Neural cell (in vitro differentiated cells): ENCODE measurements around the gene RAB14.

DNA sequence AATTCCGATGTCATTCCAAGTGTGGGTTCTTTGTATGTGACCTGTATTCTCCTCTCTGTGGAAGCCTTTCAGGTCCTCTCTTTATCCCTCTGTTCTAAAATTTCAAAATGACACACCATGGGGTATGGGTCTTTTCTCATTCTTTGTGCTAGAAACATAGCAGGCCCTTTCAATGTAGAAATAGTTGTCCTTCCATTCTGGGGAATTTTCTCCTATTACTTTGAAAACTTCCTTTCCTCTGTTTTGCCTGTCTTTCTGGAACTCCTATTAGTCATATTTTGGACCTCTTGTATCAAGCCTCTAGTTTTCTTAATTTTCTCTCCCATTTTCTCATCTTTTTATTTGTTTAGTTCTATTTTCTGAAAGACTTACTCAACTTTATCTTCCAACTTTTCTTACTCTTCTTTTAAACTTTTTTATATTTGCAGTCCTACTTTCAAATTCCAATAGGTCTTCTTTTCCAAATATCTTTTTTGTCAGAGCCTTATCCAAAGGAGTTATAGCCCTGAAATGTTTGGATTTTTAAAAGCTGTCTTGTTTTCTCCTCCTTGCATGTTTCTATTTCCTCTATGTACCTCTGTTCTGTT is 90.7 kb downstream of the CDK5RAP2 start:
- RAMPAGE, long total RNA = no peak

DNA sequence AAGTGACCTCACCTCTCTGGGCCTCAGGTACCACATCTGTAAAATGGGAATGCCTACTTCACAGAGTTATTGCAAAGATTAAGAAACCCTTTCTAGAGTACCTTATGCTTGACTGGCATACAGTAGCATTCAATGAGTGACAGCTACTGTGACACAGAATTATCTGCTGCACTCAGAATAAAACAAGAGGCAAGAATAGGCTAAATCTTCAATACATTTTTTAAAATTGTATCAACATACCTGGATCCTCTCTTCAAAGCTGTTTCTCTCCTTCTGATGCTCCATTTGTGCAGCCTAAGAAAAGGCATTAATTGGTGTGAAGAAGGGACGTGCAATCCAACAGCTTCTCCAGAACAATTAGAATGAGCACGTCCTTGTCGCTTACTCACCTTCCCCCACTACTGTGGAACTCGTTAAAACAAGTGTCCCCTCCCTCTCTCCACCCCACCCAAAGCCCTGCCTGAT is 51.4 kb downstream of the CDK5RAP2 start:
- RAMPAGE, long total RNA = no peak

DNA sequence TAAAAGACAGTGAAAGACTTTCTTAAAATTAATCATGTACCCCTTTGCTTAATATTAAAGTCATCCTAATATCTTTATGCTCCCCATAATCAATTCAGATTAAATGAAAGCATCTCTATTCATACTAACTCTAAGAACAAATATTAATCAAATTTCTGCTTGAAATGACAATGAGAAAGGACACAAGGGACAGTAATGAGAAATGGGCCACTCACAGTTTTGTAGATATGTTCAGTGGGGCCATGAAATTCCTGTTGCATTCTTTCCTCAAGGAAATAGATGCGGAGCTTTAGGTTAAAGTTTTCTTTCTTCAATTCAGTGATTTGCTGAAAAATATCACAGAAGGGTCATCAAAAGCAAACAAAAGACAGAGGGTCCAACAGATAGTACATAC is 29.4 kb downstream of the CDK5RAP2 start:
- RAMPAGE, long total RNA = no peak

- RAMPAGE, long total RNA = no peak
Measured at GRCh38 chr9:120567996-120568857, 11.7 kb downstream of the CDK5RAP2 start.

DNA sequence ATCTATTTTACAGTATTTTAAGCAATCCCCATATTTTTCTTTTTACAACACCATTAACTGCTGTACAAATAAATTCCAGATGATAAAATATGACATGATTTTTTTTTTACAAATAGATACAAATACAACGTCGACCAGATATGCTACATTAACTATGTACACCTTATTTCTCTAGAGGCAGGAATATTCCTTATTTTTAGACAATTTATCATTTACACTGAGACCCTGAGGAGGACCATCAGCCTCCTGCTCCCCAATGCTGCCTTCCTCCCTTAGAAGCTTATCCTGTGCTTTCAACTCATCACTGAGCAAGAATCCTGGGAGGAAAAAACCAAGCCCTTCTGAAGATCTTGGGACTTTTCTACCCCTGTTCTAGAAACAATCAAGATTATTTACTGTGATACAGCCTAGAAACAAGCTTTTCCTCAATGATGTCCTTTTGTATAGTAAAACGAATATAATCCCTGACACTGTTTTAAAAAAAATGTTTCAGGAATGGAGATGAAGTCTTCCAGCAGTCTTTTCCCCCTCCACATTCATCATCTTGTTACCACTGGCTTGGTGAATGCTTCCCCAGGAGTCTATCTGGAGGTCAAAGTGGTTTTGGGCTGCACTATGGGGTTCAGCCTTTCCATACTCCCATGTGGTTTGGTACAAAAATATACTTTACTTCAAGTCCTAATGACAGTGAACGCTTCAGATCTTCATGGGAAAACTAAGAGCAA is 24.5 kb upstream of the CDK5RAP2 start:
- RAMPAGE, long total RNA = no peak

GRCh38 chr9:120711728-120712107 is 2.6 kb downstream of the MEGF9 start:
- RAMPAGE, long total RNA = no peak

GRCh38 chr9:120781171-120781631 is 12.0 kb downstream of the FBXW2 start:
- RAMPAGE, long total RNA = no peak

DNA sequence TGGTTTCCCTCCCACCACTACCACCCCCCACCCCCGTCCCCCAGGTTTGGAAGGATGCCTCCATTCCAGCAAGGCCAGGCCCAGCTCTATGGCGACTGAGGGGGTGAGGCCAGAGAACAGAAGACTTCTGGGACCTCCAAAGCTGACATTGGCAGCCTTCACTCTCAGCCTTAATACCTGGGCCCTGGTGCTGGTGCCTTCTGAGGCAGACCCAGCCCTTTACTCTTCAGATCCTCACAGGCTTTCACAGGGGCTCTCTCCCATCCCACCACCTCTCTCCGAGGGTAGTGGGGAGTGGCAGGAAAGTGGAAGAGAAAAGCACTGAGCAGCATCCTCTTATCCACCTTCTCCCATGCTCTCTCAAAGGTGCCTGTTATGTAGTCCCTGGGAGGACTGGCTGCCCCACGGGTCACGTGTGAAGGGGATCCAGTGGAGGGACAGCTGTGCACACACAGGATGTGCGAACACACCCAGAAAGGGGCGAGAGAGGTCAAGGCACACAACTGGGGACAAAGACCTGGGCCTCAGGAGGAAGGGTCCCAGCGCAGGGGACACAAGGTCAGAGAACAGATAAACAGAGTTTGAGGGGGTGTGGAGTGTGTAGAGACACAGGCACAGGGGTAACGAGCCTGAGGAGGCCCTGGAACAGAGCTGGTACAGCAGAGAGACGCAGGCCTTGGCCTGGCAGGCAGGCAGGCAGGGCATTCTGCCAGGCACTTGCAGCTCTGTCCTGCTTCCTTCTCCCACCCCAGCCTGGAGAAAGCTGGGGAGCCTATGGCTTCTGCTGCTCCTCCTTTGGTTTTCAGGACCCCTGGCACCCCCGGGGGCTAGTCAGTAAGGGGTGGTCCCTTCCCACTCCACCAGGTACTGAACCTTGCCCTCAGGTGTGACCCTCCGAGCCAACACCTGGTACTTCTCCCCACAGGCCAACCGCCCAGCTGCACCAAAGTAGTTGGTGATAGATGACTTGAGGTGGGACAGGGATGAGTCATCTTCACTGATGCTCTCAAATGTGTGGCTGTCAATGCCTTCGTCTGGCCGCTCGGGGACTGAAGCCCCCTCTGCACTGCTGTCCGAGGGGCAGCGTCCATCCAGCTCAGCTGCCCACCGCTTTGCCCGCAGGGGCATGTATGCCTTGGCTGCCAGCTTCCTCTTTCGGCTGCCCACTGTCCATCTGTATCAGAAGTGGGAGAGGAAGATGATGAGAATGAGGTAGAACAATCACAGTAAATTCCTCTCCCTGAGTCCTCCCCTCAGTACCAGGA is 14.8 kb upstream of the PSMD5 start:
- RAMPAGE, long total RNA = no peak

DNA sequence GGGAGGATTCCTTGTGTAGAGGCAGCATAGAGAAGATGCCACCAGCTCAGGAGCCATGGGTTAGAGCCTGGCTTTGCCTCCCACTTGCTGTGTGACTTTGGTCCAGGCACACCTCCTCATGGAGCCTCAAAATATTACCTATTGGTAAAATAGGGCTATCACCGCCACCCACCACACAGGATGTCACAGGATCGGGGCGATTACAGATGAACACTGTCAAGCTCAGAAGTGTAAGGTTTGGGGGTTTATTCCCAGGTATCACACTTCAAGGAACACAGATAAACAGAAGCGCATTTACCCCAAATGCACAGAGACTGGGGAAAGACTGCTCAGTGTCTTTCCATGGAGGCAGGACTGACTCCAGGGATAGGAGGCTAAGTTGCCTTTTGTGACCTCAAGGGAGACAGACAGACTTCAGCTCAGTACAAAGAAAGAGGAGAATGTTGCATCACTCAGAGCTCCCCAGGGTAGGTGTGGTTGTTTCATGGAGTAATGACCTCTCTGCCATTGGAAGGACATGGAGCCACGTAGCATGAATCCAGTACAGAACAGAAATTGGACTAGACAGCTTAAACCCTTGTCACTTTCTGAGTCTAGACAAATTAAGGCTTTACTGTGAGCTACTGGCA is 6.6 kb downstream of the TRAF1 start:
- RAMPAGE, long total RNA = no peak

DNA sequence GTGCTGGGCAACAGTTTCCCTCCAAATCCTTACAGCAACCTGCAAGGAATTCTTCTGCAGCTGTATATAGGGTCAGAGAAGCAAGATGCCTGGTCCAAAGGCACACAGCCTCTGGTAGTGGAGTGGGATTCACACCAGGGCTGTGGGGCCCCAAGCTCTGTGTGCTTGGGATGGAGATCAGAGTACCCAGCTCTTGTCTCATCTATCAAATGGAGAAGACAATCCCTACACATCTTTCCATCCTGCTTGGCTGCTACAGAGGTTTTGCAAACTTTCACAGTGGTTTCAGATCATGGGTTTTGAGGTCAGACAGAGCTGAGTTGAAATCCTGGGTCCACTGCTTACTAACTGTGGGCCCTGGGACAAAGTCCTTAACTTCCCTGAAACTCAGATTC is 429 bp upstream of the TRAF1 start:
- RAMPAGE, long total RNA = no peak

- RAMPAGE, long total RNA = no peak
Measured at GRCh38 chr9:121015771-121016510, 34.1 kb downstream of the C5 start.

- RAMPAGE, long total RNA = no peak
Measured at GRCh38 chr9:121140358-121140894, 61.2 kb downstream of the RAB14 start.

DNA sequence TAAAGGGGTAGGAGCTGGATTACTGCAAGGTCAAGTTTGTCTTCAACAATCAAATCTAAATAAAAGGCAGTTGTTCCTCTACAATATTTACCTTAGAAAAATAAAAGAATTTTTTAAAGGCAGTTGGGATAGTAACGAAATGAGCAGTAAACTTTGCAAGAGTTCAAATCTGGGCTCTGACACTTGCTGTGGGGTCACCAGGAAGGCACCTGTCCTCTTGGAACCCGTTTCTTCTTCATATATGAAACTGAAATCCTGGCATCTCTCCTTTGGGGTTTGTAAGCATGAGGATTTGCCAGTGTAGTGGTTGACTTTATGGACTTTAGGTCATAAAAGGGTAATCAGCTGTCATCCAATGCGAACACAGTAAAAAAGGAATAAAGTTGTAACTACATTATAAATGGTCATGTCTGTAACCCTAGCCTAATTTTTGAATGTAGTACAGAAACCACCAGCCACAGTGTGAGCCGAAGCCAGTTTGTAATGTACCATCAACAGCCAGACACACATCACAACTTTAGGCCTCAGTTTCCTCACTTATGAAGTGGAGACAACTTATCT is 1.3 kb downstream of the RAB14 start:
- RAMPAGE, long total RNA = no peak

DNA sequence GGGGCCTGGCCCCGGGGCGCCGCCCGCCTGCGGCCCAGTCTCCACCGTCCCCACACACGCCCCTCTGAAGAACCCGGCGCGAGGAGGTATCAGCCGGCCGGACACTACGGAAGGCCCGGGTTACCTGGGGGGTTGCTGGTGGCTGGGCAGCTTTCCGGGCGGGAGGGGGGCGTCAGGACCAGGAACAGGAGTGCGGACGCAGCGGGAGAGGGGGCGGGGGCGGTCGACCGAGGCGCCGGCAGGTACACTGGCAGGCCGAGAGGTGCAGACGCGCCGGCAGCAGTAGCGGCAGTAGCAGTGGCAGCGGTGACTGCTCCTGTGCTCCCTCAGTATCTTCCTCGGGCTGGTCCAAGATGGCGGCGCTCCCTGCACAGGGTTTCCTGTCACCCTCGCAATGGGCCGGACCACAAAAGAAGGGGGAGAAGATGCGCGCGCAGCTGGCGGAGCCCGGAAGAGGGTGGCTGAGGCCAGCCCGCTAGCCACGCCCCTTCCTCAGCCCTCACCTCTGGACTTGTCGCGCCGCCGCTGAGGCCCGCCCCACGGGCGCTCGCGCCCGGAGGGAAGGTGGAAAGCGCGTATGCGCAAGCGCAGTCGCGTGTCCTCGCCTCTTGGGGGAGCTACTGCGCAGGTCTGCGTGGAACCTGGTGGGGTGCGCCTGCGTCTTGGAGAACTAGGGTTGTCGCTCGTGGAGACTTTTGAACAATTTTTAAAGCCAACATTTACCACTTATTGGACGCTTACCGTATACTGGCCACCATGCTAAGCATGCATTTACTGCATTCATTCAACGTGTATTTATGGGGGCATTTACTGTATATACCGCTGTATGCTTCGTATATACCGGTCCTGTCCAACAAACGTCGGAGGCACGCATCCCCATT is at the start of gene RAB14:
TSS of gene RAB14 (minus strand) at position 355 of the 881 bp plus-strand sequence.
- RAMPAGE, long total RNA = start-site peak on the minus strand centred at position 329 of the sequence, 54 bp wide, 1,587 and 628 reads in 2 replicates; start-site peak on the plus strand centred at position 649 of the sequence, 49 bp wide, 19 and 24 reads in 2 replicates

- RAMPAGE, long total RNA = no peak
Measured at GRCh38 chr9:121266814-121267270, 1.1 kb upstream of the GSN start.

DNA sequence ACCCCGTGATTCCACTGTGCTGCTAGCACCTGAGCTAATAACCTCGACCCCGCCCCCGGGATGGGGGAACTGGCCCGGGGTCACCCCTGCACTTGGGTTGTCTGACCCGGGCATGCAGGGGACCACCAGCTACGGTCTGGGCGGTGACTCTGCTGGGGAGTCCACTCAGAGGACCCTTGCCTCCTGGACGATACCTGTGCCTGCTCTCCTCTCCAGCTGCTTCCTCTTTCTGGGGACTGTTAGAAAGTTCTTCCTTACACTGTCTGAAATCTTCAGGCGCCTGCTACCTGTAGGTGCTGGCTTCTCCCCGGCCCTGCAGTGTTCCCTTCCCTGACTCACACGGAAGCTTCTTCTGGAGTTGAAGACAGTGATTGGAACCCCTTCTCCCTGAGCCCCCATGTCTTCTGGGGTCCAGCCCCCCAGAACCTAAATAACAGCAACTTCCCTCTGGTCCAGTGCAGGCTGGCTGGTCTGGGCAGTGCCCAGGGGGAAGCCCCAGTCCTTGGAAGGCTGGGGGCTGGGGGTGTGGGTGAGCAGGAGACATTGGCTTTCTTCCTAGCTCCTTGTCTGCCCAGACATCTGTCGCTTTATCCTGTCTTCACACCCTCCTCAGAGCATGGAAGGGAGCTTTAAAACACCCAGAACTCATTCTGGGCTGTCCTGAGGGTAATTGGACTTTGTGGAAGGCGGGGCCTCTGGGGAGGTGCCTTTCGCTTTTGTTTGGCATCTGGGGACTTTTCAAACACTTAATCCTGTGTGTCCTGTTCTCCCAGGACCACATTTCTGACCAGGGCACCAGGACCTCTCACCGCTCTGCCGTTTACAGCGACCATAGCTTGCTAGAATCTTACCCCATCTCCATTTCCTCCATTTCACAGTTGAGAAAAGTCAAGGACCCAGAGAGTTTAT is 754 bp downstream of the GSN start:
- RAMPAGE, long total RNA = no peak

DNA sequence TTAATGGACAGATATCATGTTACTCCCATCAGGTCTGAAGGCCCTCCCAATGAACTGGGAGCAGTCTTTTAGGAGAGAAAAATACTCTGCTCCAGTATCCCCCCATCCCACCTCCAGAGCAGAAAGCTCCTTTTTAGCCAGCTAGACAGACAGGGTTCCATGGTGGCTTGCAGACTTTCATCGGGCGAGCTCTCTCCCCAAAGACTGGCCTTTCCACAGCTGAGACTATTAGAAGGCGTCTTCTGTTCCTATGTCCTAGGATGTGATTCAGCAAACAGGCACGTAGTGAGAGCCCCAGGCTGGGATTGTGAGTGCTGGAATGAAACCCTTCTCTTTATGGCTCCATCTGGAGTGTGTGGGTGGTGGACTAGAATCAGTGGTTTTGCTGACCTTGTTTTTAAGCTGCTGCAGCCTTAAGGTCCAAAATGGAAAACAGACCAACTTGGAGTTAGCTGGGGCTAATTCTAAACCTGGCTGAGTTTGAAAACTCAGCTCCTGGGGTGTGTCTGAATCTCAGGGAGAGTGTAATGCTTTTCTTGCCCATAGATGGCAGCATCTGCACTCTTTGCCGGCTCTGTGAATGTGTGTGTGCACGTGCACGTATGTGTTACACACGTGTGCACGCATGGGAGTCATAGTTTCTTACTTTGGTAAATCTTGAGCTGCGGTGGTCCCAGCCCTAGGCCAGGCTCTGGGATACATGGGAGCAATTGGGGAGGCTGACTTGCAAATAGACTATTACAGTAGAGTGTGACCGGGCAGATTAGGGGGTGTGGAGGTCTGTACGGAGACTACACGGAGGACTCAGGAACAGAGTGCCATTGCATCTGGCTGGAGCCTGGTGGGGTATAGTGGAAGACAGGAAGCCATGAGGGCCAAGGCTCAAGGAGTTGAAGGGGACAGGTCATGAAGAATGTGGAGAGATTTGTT is 10.7 kb downstream of the GSN start:
- RAMPAGE, long total RNA = no peak

- RAMPAGE, long total RNA = no peak
Measured at GRCh38 chr9:121281497-121282552, 13.9 kb downstream of the GSN start.

DNA sequence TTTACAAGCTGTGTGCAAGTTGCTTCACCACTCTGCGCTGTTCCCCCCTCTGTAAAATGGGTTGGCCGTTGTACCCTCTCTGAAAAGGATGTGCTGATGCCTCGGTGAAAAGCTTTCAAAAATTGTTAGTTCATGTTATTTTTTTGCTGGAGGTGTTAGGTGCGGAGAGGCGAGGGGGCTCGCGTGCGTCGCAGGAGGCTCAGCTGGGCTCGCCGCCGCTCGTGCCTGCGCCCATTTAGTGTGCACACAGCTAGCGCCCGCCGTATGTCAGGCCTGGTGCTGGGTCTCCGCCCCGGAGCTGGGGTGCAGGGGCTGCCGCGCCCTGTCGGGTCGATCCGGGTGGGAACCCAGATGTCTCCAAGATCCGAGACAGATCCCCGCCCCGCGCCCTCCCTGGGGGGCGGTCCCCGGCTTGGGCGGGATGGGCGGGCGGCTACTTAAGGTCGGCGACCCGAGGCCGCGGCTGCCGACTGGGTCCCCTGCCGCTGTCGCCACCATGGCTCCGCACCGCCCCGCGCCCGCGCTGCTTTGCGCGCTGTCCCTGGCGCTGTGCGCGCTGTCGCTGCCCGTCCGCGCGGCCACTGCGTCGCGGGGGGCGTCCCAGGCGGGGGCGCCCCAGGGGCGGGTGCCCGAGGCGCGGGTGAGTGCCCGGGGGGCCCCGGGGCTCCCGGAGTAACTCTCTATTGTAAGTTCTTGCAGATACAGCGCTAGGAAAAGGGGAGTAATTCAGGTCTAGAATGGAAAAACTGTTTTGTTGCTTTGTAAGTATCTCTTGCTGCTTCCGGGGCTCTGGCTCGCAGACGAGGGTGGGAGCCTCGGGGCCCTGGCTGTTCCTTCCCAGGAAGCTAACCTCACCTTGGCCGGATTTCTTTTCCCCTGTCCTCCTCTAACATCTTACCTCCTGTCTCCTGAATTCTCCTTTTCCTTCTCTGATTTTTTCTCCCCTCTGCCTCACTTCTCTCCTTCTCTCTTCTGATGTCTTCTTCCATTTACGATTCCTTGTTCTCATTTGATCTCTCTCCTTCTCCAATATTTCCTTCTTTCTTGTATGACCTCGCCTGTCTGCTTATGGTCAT is 31.7 kb downstream of the GSN start:
- RAMPAGE, long total RNA = no peak

DNA sequence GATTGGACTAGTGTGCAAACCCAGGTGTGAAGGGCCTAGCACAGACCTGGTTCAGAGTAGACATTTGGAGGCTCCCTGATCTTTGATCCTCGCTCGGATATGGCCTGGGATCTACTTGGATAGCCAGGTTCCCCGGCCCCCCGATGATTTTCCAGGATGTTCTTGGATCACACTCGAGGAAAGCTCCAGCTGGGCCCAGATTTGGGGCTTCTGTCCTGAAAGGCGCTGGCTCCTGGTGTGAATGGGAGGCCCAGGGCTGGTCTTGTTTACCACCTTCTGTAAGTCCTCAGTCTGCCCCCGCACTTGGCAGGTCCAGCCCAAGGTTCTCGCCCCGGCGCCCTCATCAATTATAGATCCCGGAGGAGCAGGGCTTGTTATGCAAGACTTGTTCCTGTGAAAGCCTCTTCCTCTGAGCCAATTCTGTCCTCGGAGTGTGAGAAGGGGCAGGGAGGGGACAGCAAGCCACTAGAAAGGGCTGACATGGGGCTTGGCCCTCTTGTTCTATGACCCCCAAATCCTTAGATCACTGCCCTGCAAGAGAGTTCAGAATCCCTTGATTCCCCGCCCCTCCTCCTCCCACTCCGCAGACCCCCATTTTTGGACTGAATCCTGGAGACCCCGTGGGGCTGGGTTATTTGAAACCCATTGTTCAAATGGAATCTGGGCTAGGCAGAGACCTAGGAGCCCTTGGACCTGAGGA is 37.7 kb downstream of the GSN start:
- RAMPAGE, long total RNA = no peak